Airway epithelial cell (primary cell): ENCODE data around the gene TSPAN31.

- RAMPAGE, long total RNA: no peak
Measured at GRCh38 chr12:57741704-57742387, 3.0 kb upstream of the TSPAN31 start.

- RAMPAGE, long total RNA: start-site peak on the plus strand at chr12:57745006-57745068, 530 and 208 reads in 2 replicates
Measured at GRCh38 chr12:57744953-57745587, at the start of gene TSPAN31. Gene TSPAN31 (plus strand): TSS chr12:57745039.

DNA sequence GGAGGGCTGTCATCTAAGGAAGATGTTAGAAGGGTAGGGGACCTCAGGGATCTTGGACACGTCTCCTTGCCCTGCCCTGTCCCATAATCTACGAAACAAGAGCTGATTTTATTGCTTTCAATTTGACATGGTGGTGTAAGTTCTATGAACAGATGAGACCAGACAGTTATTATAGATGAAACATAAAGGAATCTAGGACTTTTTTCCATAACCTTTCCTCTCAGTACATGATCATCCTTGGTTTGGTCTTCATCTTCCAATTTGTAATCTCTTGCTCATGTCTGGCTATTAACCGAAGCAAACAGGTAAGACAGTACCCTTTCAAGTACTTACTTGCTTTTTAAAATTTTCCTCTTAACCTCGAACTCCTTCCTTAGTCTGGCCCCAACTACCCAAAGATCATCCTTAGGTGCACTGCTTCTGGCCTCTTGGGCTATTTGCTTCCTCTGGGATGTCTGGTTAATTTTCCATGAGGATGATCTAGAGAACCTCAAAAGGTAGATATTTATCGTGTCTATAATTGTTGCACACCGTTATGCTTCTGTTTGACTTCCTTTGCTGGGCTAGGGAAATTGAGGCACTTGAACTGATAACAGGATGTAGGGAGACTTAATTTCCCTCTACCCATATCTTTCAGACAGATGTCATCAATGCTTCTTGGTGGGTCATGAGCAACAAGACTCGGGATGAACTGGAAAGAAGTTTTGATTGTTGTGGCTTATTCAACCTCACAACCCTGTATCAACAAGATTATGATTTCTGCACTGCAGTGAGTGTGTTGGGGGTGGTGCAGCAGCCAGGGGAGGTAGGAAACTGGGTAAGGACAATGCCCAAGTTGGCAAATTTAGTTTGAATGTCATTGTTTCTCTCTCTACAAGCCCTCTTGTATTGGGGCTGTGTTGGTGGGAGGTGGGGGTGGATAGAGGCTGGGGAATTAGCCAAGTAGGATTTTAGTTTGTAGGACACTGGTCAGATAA, 1.4 kb downstream of the TSPAN31 start:
- RAMPAGE, long total RNA: no peak

GRCh38 chr12:57751427-57752075, 559 bp downstream of the CDK4 start:
- RAMPAGE, long total RNA: no peak

GRCh38 chr12:57755368-57756229, 696 bp downstream of the MARCHF9 start:
- RAMPAGE, long total RNA: no peak

DNA sequence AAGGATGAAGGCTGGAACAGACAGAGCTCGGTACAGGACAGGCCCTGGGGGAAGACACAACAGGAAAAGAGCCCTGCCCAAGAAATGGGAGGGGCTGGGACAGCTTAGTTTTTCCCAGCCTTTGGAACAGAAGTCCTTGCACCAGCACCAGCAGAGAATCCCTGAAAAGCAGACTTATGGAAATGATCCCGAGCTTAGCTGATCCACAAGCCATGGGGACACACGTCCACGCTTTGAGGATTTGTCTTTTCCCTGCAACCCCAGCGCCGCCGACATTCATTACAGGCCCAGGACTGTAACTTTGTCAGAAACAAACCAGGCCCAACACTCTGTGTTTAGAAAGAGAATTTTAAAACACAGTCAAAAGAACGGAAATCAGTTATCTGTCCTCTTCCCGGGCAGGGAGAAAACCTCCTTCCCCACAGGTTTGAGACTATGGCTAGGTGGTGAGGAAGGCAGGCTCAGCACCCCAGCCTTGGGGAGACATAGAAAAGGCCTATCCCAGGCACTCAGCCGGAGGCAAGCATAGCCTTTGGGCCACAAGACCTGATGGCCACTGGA, 4.0 kb upstream of the AVIL start:
- RAMPAGE, long total RNA: no peak

DNA sequence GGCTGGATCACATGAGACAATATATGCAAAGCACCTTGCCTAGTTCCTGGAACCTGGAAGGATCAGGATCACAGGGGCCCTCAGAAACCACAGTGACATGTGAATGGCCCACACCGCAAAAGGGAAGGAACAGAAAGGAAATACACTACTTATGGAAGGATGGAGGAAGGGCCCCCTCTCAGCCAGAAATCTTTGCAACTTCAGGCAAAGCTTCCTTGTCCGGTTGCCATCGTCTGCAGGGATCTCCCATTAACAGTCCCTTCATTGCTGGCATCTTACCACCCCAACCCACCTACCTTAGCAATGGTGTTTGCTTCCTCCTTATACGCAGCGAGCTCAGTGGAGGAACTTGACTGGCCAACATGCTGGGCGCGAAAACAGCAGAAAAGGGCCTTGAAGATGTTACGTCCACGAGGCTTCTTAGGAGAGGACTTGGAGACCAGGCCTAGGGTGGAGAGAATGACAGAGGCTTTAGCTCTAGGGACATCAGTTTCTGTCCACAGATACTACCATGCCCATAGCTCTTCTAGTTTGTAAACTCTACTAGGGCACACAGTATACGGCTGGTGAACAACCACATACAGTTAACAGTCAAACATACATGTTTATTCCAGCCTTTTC, 10.7 kb upstream of the AVIL start:
- RAMPAGE, long total RNA: no peak

DNA sequence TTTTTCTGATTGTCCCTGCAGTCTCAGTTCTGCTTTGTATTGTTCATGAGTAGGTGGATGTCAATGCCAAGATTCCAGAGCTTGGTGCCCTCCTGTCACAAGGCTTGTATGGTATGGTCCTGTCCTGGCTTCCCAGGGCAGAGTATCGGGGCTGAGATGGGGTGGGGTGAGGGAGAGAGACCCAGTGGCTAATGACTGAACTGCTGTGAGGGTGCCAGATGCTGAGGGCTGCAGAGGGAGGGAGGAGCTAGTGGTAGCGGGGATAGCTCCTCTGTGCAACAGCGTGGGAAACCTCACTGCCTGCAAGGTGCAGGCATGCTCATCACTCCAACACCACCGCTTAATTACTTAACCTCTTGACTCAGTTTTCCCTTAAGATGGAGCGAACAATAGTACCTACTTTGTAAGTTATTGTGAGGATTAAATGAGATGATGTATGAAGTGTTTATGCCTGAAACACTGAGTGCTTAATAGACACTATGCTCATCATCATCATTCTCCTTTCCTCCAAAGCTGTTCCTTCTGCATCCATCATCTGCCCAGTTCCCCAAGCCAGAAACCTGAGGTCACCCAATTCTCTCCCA, 4.6 kb upstream of the CTDSP2 start:
- RAMPAGE, long total RNA: no peak

GRCh38 chr12:57864360-57864880, 17.9 kb upstream of the CTDSP2 start:
- RAMPAGE, long total RNA: no peak

GRCh38 chr12:57888455-57889368, 42.2 kb upstream of the CTDSP2 start:
- RAMPAGE, long total RNA: no peak

DNA sequence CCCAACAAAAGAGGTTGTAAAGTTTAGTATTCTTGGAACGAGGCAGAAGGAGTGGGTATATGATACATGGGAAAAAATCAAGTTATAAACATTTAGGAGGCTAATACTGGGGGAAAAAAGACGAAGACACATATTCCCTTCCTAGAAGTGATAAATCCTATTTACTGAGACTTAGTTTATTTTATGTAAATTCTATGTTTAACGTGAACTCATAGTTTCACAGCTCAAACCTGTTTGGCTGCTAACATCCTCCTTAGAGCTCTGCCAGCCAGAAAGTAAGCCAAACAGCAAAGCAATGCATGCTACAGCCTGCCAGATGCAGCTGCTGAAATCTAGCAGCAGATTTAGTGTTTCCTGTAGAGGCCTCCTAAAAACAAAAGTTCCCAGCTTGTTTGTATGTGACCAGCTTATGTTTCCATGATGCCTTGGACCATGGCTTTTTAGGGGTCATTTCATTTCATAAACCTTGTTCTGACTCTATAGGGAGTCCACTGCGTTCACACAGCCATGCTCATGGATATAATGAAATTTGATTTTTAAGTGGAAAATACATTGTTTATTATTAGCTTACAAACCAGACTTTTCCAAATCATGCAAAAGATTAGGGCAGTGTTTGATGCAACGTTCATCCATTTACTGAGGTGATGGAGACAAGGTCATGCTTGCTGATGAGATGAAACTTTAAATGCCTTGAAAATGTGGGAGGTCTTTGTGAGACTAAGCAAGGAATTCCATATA, 157.3 kb upstream of the LRIG3 start:
- RAMPAGE, long total RNA: no peak

GRCh38 chr12:59595667-59595966, 212 bp upstream of the SLC16A7 start:
- RAMPAGE, long total RNA: no peak

DNA sequence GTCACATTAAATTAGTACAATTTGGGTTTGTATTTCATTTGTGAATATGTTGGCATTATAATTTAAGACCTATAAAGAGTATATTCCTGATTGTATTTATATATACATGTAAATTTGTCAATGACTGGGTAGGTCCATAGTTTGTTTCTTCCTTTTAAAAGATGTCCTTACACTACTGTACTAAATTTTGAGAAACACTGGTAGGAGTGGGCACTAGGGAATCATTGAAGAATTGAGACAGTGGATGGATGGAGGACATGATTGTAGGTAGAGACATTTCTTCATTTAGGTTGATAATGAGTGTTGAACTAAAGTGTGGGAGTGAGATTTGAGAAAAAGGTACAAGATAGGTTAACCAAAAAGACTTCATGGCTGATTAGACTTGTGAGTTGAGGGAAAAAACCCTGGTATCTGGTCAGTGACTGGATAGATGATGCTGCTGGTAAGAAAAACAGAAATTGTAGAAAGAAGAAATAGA, 12.0 kb downstream of the MON2 start:
- RAMPAGE, long total RNA: no peak

GRCh38 chr12:62532158-62532669, 65.6 kb downstream of the MON2 start:
- RAMPAGE, long total RNA: no peak

DNA sequence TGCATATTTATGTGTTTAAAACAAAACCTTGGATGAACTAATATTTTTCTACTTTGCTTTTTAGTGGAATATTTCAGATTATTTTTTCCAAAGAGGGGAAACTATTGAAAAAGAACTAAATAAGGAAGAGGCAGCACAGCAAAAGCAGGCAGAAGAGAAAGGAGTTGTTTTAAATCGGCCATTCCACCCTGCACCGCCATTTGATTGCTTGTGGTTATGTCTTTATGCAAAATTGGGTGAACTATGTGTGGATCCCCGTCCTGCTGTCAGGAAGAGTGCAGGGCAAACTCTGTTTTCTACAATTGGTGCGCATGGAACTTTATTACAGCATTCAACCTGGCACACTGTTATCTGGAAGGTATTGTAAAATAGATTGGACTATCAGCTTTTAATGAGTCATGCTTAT, 86.2 kb downstream of the MON2 start:
- RAMPAGE, long total RNA: no peak

DNA sequence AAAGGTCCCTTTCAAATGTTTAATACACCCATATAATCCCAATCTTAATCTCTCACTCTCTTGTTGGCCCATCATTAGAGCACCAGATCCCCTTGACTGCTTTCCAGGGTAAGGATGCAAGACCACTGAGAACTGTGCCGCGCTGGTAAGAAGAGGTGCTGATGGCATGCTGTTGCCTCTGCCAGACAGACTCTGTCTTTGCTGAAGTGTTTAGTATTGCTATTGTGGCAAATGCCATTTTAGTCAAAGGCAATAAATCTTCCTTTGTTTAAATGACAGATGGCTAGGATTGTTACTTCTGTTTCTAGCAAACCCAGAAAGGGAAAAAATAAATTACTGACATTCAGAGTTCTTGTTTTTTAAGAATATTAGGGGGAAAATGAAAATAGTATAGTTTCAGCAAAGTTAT, 152.3 kb downstream of the MON2 start:
- RAMPAGE, long total RNA: no peak

- RAMPAGE, long total RNA: no peak
Measured at GRCh38 chr12:62711635-62712558, 223.1 kb downstream of the PPM1H start.

- RAMPAGE, long total RNA: no peak
Measured at GRCh38 chr12:62720393-62721065, 214.4 kb downstream of the PPM1H start.

GRCh38 chr12:63846187-63846625, 1.7 kb downstream of the SRGAP1 start:
- RAMPAGE, long total RNA: no peak

GRCh38 chr12:63919971-63920567, 75.6 kb downstream of the SRGAP1 start:
- RAMPAGE, long total RNA: no peak